HT-29 (cell line): ENCODE data around the gene KLHL41.

DNA sequence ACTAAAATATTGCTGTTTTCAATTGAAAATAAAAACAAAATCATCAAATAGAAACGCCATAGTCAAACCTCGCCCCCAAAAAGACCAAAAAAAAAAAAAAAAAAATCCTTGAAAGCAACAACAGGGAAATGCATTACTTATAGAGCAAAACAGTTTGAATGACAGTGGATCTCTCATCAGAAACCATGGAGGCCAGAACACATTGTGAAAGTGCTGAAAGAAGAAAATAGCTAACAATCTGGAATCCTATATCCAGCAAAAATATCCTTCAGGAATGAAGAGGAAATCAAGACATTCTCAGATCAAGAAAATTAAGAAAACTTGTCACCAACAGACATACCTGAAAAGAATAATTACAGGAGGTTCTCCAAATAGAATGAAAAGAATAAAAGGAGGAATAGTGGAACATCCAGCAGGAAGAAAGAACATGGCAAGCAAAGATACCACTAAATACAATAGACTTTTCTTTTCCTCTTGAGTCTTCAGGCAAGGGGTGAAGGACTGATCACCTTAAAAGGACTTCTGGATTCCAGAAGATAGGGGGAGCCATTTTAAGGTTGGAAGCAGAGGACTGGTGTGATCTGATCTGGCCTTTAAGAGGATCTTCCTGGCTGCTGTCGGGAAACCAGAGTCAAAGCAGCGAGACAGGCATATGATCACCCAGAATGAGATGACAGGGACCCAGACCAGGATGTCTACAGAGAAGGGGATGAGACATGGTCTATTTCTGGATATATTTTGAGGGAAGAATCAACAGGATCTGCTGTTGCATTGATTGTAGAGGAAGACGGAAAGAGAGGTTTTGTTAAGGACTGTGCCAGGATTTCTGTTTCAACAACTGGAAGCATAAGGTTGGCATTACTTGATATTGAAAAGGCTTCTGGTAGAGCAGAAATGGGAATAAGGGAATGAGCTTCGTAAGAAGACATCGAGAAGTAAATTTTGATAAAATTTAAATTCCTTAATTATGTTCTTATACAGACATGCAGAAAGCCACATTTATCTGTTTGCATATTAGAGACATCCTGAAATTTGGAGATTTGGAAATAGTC lies 396.6 kb downstream of the B3GALT1 start:
- RAMPAGE, long total RNA: no peak

DNA sequence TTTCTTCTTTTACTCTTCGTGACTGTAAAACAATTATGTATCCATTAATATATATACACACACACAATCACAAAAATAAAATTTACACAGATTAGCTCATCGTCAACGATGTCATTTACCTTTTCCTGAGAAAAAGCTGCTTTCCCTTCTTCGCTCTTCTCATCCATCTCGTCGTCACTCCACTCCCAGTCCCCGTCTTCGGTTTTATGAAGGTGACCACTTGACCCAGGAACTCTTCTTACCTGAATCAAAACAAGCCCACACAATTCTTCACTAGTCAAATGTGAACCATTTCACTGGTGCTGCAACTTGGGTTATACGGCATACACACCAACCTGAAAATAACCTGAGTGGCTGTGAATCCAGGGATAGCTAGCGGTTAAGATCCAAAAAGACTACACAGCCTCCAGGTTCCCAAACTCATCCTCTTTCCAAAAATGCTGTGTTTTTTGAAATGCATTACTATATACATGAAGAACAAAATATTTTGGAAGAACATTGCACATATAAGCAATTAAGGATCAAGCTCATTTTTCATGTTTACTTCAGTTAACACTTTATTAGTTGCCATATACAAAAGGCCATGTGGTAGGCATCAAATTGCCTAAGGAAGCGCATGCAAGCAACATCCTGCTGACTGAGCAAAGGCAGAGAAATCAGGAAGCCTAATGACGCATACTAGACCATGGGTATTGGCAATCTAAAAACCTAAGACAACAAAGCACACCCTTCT lies 172.2 kb downstream of the STK39 start:
- RAMPAGE, long total RNA: no peak

GRCh38 chr2:168083874-168084369 lies 163.5 kb downstream of the STK39 start:
- RAMPAGE, long total RNA: no peak

DNA sequence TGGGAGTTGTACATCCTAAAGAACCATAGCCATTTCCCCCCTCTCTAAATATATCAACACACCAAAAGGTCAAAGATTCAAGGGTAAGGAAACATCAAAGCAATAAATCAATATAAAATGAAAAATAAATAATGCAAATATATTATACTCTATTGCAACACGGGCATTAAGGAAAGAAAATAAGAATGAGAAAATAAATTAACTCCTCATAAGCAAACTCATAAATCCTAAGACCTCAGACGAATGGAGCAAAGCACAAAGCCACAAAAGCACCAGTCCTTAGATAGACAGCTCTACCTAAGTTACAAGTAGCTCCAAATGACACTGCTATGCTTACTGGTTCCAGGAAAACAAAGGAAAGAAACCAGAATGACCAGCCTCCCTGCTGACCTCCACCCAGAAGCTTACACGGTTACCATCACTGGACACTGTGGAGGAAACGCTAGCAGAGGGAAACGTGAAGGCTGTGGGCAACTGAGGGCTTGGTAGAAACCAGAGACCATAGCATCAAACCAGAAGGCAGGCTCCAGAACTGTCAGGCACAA lies 67.9 kb downstream of the STK39 start:
- RAMPAGE, long total RNA: no peak

DNA sequence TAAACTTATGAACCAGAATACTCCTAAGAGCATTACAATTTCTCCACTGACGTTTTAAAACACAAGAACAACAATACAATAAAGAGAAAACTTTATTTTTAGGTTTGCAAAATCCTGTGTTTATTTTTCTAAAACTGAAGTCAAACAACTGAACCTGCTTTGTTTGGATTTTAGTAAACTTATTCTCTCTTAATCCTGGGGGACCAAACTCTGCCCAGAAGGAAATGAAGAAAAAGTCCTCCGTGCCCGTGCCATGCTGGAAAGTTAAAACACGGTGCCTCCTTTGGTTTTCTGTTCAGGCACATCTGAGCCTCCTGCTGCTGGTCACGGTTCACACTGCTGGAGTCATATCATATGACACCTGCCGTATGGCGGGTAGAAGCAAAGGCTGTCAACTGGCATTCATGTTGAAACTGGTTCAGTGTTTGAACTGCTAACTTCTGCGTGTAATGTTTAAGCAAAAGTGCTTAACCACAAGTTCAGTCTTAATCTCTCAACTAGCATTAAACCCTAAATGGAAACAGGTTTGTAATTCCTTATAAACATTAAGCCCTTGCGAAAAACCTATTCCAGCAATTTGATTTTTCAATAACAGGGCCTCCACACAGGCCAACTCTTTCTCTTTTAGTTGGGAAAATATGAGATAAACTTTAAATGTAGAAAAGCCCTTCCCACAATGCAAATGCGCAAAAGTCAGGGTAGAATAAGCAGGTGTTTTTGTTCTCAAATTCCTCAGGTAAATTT lies 3.1 kb downstream of the STK39 start:
- RAMPAGE, long total RNA: no peak

DNA sequence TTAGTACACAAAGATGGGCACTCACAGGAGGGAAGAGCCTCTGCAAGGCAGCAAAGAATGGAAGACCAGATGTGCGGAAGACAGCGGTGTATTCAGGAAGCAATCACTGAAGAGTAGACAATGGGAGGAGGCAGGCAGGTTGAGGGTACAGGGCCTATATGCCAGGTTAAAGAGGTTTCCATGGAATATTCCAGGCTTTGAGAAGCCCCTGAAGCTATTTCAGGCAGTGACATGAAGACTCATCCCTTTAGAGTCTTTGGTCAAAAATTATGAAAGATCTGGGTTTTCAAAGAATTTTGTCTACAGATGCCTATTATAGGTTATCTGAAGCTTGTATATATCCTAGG lies 1.8 kb downstream of the STK39 start:
- RAMPAGE, long total RNA: no peak

DNA sequence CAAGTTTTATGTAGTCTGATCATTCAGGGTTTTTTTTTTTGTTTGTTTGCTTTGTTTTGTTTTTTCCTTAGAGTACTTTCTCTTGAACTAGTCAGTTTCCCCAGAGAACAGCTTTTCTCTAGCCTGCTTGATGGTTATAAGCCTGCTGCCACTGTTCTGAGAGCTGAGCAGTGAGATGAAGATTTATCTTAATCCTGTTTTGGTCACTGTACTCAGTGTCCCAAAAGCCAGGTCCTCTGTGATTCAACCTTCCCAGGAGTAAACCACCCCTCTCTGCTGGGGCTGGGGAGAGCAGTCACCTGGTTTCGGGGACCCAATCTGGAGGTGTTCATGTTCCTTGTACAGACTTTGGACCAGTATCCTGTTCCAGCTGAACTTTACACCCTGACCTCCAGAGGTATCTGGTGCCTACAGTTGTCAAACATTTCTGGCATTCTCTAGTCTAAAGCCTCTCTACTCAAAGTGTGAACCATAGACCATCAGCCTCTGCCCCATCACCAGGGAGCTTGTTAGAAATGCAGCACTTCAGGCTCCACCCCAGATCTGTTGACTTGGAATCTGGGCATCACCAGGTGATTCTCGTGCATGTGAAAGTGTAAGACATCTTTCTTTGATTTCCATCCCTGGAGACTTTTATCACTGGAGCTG lies 22.1 kb downstream of the CERS6 start:
- RAMPAGE, long total RNA: no peak

GRCh38 chr2:168524874-168525133 lies 68.7 kb downstream of the CERS6 start:
- RAMPAGE, long total RNA: no peak

- RAMPAGE, long total RNA: no peak
Measured at GRCh38 chr2:168559054-168559791, 103.2 kb downstream of the CERS6 start.

GRCh38 chr2:168751014-168751638 lies 51.3 kb upstream of the NOSTRIN start:
- RAMPAGE, long total RNA: no peak

GRCh38 chr2:168772314-168773281 lies 29.8 kb upstream of the NOSTRIN start:
- RAMPAGE, long total RNA: no peak

DNA sequence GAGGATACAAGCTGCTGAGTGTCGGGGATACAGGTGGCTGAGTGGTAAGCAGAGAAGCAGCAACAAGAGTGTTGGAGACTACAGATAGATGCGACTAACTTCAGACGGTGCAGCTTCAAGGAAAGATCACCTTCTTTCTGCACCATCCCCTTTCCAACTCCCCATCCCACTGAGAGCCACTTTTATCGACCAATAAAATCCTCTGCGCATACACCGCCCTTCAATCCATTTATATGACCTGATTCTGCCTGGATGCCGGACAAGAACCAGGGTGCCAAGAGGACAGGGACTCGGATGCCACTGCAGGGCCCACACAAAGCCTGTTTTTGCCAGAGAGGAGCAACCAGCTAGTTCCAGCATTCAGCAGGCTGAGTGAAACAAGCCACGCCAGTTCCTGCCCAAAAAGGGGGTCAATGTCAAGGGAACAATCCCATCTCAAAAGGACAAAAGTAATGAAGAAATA lies 22.8 kb upstream of the NOSTRIN start:
- RAMPAGE, long total RNA: no peak

DNA sequence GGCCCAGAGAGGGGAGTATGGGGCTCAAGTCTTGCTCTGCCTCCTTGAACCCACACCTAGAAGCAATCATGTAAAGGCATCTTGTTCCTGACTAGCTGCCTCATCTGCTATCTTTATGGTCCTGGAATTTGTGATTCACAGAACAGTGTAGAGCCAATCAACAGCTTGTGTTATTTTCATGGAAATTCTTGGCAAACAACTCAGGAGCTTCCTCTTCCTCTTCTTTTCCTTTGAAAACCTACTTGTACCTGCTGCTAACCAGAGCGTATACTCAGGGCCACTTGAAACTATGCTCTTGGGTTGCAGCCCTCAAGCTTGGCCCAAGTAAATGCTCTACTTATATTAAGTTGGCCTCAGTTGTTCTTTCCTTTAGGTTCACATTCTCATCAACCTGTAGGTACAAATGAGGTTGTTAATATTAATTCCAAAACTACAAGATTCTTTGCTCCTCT lies 3.5 kb upstream of the NOSTRIN start:
- RAMPAGE, long total RNA: no peak

DNA sequence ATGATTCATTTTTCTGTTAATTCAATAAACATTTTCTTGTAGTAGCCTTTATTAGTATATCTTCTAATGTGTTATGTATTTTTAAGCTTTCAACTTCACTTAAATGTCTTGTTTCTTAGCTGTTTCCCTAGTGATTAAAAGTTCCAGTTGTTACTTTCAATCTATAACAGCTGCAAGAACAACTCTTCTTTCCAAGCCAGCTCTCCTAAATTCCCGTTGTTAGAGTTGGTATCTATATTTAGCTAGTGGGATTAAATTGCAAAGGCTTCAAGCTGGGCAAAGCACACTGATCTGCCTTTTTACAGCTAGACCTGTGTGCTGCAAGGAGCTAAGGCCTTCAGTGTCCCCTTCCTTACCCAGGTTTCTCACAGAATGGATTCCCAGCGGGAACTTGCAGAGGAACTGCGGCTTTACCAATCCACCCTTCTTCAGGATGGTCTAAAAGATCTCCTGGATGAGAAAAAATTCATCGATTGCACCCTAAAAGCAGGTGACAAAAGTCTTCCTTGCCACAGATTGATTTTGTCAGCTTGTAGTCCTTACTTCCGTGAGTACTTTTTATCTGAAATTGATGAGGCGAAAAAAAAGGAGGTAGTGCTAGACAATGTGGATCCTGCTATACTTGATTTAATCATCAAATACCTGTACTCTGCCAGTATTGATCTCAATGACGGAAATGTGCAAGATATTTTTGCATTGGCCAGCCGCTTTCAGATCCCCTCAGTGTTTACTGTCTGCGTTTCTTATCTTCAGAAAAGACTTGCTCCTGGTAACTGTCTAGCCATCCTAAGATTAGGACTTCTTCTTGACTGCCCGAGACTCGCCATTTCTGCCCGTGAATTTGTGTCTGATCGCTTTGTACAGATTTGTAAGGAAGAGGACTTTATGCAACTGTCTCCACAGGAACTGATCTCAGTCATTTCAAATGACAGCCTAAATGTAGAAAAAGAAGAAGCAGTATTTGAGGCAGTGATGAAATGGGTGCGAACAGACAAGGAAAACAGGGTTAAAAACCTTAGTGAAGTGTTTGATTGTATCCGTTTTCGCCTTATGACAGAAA lies at the start of gene KLHL41:
TSS of gene KLHL41 (plus strand) at position 296 of the 1,060 bp plus-strand sequence.
- RAMPAGE, long total RNA: no peak

DNA sequence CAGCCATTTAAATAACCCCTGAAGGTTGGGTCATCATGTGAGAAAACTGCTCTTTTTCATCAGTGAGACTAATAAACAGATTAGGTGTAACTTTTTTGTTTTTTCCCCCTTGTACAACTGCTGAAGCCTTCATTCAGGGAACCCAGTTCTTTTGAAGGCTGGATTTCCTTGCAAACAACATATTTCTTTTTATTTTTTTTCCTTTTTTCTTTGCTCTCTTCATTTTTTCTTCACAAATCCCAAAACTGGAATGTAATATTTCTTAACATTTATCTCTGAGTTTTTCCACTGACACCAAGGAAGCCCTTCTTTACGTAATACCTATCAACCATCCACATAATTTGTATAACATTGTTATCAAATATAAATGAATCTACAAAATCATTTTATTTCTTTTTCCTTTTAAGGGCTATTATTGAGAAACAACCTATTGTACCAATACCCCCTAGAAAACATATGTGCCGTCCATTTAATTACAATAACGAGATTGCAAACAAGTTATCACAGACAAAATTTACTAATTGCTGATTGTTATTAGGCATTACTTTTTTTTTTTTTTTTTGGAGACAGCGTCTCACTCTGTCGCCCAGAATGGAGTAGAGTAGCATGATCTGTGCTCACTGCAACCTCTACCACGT lies 3.4 kb downstream of the FASTKD1 start:
- RAMPAGE, long total RNA: no peak

DNA sequence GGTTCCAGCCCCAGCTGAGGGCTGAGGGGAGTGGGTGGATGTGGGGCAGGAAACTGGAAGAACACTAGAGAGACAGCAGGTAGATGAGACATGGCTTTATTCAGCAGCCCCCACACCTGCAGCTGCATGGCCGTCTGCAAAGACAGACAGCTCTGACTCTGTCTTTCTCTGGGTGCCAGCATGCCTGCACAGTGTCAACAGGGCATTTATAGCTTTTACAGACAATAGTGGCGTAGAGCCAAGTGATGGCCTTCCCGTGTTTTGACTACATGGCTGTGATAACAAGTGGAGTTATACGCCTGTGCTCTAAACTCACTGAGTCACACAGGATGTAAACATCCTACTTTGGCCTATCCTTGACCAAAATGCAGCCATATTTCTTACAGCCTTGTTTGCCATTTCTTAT lies 16.4 kb upstream of the KLHL23 start:
- RAMPAGE, long total RNA: no peak

GRCh38 chr2:169799674-169800058 lies 995 bp downstream of the SSB start:
- RAMPAGE, long total RNA: no peak

- RAMPAGE, long total RNA: no peak
Measured at GRCh38 chr2:169920566-169921450, 93.6 kb downstream of the UBR3 start.

DNA sequence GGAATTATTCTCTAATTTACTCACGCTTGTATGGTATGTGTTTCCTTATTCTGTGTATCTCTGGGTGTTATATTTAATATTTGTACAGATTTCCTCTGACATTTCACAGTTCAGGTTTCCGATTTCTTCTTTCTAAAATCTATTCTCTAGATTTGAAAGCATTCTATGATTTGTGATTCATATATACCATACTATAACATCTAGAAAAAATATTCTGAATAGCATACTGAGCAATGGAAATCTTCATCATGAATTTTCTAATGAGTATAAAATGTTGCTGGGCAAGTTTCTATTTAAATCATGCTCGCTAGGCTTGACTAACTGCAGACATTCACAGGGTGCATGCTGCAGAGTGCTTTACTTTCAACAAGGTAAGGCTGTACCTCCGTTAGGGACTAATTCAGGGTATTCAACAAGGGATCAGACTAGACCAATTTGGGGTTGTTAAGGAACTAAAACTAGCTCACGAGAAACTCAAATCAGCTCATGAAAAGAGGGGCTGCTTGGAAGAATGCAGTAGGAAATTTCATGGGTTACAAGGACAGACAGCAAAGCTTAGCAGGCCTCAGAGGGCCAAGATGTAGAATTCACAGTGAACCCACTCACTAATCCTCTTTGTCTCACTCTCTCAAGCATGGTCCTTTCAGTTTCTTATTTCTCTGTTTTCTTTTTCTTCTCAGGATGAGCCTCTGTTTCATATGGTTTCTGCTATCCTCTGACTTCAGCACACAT lies 2.0 kb downstream of the MYO3B start:
- RAMPAGE, long total RNA: no peak

- RAMPAGE, long total RNA: no peak
Measured at GRCh38 chr2:170221520-170222171, 43.7 kb downstream of the MYO3B start.